BJ (cell line): Measurements from ENCODE around the gene ZC4H2.

DNA sequence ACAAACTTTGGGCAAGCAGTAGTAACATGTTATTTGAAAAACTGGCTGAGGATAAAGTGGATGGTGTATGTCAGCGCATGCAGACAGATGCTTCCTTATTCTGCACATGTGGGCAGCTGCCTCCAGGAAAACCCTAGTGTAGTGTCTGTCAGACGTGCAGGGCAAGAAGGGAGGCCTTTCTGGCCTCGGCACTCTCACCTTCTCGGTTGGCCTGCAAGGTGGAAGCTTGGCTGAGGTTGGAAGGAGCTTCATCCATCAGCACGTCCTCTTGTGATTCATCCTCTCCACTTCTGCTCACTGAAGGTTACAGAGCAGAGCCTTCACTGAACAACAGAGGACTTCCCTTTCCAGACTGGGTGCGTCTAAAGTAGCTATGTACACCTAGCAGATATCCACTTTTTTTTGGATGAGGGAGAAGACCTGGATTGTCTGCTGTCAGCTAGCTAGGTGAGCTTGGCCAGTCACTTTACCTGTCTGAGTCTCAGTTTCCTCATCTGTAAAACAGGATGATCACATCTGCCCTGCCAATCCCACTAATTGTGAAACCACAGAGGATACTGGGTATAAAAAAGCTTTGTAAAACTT lies 123.8 kb downstream of the HUWE1 start:
- CAGE, long polyA plus RNA = no peak
- RRBS = no CpG with 5 or more reads among the region's 6 CpGs

DNA sequence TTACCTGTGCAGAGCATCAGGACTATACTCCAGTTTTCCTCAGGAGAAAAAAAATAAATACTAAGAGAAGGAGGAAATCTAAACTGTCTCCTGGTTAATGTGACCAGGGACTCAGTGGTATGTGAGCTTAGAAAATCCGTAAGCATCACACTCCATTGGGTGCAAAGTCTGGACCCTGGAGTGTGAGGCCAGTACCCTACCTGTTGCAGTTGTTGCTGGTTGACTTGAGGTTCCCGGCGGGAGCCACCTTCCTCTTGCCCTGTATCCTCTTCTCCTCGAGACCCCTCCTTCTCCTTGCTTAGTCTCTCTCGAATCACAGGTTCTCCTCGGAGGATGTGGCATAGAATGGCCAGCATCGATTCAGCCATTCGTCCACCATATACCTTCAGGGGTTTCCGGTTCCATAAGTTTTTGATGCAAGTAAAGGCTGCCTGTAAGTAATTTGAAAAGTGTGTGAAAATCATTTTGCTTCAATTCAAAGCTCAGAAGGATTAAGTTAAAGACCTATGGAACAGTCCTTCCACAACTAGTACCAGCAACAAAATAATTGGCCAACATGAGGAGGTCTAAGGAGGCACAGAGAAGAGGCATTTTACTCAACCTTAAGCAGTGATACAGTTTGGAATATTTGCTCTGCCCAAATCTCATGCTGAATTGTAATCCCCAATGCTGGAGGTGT lies 94.2 kb downstream of the HUWE1 start:
- CAGE, long polyA plus RNA = no peak
- RRBS = no CpG with 5 or more reads among the region's 9 CpGs

DNA sequence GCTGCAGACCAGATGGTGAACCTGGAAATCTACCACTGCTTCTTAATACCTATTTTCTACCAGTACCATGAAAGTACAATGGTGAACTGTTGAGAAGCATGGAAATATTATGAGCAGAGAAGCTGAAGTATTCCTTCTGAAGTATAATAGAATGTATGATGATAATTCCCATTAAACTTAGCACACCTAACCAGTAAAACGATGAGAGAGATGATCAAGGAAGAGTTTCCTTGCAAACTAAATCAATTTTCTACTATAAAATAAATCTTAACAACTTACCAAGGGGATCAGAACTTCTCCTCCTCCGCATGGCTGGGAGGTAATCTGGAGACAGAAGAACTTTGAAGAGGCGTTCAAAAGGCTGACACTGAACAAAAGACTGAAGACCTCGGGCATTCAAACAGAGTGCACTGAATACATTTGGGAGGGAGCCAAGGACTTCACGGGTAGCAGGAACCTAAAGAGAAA lies 69.8 kb downstream of the HUWE1 start:
- CAGE, long polyA plus RNA = no peak
- RRBS = no CpG with 5 or more reads among the region's 5 CpGs

GRCh38 chrX:54358352-54359386 lies 81.5 kb upstream of the TSR2 start:
- CAGE, long polyA plus RNA = no peak
- RRBS = no CpG with 5 or more reads among the region's 59 CpGs

DNA sequence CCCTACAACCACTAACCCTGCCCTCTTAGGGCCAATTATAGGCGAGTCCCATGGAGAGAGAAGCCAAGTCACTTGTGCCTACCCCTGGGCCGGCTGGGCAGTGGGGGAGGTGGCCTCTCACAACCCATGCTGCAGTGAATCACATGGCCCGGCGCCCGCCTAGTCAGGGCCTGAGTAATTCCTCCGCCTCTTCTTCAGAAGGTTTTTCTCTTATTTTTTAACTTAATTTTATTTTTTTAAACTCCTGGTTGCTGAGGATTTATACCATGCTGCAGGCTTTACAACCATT lies 3.6 kb downstream of the FGD1 start:
- CAGE, long polyA plus RNA = no peak
- RRBS = 3% methylated on average over 2 of the region's 6 CpGs

DNA sequence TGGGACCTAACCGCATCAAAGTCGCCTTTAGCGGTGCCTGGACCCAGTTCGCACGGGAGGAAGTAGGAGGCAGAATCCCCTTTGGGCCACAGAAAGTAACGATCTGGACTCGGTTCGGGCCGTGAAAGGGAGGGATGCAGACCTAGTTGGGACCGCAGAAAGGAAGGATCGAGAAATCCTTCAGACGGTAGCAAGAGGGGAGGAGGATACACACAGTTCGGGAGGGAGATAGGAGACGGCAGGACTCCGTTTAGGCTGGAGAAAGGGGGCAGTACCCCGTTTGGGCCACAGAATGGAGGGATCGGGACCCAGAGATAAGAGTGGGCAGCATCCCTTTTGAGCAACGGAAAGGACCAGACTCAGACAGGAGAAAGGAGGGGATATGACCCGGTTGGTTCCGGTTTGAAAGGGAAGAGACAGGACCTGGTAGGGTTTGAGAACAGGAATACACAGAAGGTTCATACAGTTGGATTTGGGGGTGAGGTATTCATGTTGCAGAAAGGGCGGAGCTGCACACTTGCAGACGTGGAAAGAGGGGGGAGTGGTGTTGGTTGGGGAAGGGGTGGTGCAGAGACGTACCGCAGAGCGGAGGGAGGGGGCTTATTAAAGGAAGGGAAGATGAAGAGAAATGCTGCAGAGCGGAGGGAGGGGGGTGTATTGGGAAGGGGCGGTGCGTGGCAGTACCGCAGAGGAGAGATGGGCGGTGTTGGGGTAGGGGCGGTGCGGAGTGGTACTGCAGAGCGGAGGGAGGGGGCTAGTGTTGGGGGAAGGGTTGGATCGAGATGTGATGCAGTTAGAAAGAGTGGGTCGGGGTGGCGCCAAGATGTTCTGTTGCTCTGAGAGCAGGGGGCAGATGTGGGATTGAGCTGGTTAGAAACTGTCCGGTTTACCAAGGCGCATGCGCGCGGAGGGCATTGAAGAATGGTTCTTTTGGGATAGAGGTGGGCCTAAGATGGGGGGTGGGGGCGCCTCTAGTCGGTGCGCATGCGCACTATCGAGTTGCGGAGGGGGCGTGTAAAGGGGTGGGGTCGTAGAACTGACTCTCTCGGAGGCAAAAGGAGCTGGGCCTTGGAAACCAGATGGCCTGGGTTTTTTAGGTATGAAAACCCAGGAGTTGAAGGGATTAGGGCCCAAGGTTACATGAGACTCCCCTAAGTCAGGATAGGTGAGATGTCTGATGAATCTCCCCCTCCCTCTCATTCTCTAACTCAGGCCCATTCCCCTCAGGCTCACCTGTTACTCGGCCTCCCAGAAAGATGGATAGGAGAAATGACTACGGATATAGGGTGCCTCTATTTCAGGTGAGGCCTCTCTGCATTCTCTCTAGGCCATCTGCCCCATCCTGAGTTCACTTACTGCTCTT lies 848 bp downstream of the TRO start:
- CAGE, long polyA plus RNA = no peak
- RRBS = no CpG with 5 or more reads among the region's 52 CpGs

DNA sequence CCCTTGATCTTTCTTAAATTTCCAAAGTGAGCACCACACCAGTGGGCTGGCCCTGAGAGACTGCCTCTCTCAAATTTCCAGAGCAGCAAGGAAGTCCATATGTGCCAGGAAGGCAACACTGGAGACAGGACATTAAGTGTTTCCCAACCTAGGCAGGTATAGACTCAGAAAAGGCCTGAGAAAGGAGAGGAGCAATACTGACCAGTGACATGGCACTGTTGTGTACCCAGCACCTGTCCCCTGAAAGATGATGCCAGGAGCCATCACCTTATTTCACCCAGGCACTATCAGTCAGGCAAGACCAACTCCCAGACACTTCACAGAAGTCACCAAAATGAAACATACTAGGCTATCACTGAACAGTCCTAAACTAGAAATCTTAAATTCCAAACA lies 764 bp downstream of the PFKFB1 start:
- CAGE, long polyA plus RNA = no peak

- CAGE, long polyA plus RNA = no peak
- RRBS = no CpG with 5 or more reads among the region's 8 CpGs
Observed at GRCh38 chrX:55008798-55009795, 8.9 kb downstream of the APEX2 start.

DNA sequence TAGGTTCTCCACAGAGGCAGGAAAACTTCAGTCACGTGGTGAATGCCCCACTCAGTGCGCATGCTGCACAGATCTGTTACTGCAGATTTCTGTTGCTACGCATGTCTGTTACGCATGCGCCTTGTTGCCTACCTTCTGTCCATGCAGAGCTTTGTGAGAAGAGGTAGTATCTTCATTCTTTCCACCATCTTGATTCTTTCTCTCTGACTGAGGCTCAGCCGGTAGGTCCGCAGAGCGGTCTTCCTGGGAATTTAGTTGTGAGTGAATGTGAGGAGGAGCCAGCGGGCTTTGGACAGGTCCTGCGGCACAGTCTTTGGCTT lies 15.2 kb upstream of the PAGE3 start:
- CAGE, long polyA plus RNA = no peak
- RRBS = no CpG with 5 or more reads among the region's 10 CpGs

GRCh38 chrX:55668299-55668587 lies 45.0 kb downstream of the FOXR2 start:
- CAGE, long polyA plus RNA = no peak
- RRBS = no CpG with 5 or more reads among the region's 1 CpG

DNA sequence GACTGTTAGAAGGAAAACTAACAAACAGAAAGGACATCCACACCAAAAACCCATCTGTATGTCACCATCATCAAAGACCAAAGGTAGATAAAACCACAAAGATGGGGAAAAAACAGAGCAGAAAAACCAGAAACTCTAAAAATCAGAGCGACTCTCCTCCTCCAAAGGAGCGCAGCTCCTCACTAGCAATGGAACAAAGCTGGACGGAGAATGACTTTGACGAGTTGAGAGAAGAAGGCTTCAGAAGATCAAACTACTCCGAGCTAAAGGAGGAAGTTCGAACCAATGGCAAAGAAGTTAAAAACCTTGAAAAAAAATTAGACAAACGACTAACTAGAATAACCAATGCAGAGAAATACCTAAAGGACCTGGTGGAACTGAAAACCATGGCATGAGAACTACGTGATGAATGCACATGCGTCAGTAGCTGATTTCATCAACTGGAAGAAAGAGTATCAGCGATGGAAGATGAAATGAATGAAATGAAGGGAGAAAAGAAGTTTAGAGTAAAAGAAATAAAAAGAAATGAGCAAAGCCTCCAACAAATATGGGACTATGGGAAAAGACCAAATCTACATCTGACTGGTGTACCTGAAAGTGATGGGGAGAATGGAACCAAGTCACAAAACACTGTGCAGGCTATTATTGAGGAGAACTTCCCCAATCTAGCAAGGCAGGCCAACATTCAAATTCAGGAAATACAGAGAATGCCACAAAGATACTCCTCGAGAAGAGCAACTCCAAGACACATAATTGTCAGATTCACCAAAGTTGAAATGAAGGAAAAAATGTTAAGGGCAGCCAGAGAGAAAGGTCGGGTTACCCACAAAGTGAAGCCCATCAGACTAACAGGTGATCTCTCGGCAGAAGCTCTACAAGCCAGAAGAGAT lies 220.0 kb downstream of the RRAGB start:
- CAGE, long polyA plus RNA = no peak
- RRBS = no CpG with 5 or more reads among the region's 13 CpGs

- CAGE, long polyA plus RNA = no peak
- RRBS = no CpG with 5 or more reads among the region's 4 CpGs
Observed at GRCh38 chrX:56562914-56563278, 531 bp upstream of the UBQLN2 start.

DNA sequence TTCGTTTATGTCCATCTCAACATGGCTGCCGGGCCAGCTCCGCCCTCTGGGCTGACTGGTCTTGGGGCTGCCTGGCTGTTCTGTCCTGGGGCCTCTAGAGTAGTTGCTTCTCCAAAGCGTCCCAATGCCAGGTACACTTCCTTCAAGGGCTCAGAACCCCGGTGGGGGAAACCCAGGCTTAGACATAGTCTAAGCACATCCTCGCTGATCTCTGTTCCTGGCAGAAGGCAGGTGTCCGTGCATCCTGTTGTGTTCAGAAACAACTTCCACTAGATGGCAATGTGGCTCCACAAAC lies 35.2 kb downstream of the NBDY start:
- CAGE, long polyA plus RNA = no peak
- RRBS = 81% methylated on average over 2 of the region's 7 CpGs

- CAGE, long polyA plus RNA = no peak
- RRBS = no CpG with 5 or more reads among the region's 13 CpGs
Observed at GRCh38 chrX:57607604-57608041, 15.8 kb downstream of the ZXDB start.

- CAGE, long polyA plus RNA = start-site peak on the minus strand at chrX:63561022-63561071, 251 and 486 reads in 2 replicates
- RRBS = 3% methylated on average over 9 of the region's 25 CpGs
Observed at GRCh38 chrX:63560477-63561433, 209.6 kb upstream of the SPIN4 start.

DNA sequence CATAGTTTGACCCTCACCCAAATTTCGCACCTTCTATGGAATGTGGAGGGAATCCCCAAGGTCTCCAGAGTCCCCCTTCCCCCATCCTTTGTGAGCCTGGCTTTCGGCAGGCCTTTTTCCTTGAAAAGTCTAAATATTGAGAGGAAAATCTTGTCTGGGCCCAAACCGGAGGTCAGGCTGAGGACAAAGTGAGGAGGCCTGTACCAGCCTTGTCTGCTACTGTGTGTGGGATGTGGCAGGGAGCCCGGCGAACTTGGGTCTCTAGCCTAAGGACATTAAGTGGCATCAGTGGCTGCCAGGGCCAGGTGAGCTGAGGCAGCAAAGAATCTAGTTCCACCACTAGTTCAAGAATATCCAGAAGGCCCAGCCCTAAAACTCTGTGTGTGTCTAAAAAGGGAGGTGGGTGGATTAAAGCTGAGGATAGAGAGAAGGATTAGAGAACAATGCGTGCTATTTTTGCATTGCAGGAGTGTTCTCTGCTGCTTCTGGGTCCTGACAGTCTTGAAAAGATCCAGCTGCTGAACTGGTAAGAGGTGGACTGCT lies 1.1 kb upstream of the AMER1 start:
- CAGE, long polyA plus RNA = no peak
- RRBS = 10% methylated on average over 2 of the region's 6 CpGs

DNA sequence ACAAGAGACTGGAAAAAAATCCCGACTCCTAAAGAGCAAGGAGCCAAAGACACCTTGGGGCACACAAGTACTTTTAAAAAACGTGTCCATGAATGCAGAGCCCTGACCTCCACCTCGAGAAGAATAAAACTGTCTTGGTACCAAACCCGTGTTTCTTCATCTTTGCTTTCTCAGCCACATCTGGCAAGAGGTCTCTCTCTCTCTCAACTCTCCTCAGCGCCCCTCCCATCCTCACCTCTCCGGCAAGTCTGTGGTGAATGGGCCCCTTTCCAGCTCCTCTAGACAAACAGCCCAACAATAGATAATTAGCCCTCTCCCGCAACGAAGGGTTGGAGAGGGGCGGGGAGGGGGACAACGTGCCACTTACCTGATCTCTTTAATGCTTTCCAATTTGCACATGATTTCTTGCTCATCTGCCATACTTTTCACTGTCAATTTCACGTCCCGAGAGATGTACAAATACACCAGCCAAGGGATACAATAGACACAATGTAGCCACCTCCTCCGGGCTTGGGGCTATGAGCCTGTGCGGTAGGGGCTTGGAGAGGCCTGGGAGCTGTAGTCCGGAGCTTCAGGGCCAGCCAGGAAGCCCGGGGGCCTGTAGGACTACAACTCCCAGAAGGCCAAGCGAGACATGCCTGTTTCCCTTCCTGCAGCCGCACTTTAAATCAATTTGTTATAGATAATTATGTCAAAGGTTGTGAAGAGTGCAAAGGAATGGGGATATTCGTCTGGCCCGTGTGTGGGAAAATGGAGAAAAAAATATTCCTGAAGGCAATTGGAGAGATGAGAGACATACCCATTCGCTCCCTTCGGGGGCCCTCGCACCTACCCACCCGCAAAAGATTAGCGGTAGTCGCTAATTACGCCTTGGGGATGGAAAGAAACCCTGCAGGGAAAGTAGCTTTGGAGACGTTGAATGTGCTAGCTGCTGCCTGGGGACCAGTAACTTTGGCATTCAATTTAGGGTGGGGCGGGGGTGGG lies at the start of gene ZC4H2:
TSS of gene ZC4H2 (minus strand) at position 493 of the 984 bp plus-strand sequence.
- CAGE, long polyA plus RNA = no peak
- RRBS = 2% methylated on average over 3 of the region's 29 CpGs

GRCh38 chrX:65197714-65198269 lies 163.2 kb downstream of the ZC3H12B start:
- CAGE, long polyA plus RNA = no peak
- RRBS = no CpG with 5 or more reads among the region's 10 CpGs

GRCh38 chrX:65620613-65620935 lies 46.9 kb upstream of the MSN start:
- CAGE, long polyA plus RNA = no peak
- RRBS = no CpG with 5 or more reads among the region's 6 CpGs

GRCh38 chrX:65668453-65669618 lies 1.4 kb downstream of the MSN start:
- CAGE, long polyA plus RNA = no peak
- RRBS = 1% methylated on average over 1 of the region's 14 CpGs